Mesenchymal stem cell of Wharton's jelly (primary cell): ENCODE measurements around a stretch of chr9.

DNA sequence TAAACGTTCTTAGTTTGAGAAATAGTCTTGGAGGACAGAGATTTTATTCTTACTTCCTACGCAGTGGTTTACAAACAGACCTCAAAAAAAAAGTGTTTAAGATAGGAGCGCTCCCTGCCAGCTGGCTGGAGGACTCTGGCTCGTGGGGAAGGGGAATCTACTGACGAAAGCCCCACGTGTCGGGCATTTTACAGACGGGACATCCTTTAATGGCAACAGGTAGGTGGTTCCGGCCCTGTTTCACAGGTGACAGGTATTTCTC lies 710 bp downstream of the ZNG1A start:
- CAGE, long polyA plus RNA: no peak

GRCh38 chr9:209233-209891 lies 5.3 kb upstream of the DOCK8 start:
- CAGE, long polyA plus RNA: no peak

- CAGE, long polyA plus RNA: no peak
These were observed 5.1 kb downstream of the DOCK8 start for GRCh38 chr9:219721-220177.

GRCh38 chr9:271909-272686 lies 57.4 kb downstream of the DOCK8 start:
- CAGE, long polyA plus RNA: no peak

- CAGE, long polyA plus RNA: no peak
These were observed 59.5 kb upstream of the KANK1 start for GRCh38 chr9:444875-445508.

GRCh38 chr9:456210-456839 lies 48.2 kb upstream of the KANK1 start:
- CAGE, long polyA plus RNA: no peak

GRCh38 chr9:576625-577382 lies 72.3 kb downstream of the KANK1 start:
- CAGE, long polyA plus RNA: no peak

DNA sequence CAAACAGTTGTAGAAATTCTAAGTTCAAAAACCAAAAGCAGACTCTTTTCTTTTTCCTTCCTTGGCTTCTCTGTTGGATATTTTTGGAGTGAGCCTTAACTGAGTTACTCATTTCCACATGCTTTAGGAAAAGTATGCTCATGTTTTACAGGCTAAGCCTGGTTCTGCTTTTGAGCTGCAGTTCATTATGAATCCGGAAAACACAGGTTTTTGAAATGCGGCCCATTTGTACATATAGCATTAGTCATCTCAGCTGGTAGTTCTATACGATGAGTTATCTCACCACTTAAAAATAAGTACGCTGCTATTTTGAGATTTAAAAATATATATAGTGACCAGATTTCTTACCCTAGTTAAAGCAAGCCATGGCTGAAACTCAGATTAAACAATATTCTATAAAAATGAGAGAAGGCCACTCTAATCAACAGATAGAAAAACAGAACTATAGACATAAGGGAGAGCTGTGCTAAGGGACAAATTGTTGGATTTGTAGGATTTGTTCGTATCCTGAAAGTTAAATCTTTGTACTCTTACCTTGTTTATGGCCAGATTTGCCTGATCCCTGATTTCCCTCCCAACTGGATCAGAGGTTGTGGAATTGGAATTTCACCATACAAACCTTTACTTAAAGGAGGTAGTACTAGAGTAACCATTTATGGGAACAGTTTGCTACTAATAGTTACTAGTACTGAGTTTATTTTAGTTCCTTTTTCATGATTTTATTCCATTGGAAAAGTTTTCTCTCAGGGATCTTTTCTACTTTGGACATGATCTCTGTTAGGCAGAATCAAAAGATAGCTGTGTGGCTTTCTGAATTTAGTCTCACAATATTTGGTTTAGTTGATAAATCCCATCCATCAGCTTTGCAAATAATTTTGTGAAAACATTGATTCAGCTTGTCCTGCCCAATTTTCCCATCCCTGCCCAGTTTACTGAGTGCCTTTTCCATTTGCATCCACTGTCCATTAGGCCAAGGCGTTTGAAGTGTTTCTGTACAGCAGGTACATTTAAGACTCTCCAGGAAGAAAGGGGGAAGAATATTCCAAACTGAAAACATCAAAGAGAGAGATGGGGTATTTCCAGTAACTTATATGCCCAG lies 156.2 kb upstream of the DMRT1 start:
- CAGE, long polyA plus RNA: no peak

GRCh38 chr9:711210-712159 lies 130.0 kb upstream of the DMRT1 start:
- CAGE, long polyA plus RNA: no peak

DNA sequence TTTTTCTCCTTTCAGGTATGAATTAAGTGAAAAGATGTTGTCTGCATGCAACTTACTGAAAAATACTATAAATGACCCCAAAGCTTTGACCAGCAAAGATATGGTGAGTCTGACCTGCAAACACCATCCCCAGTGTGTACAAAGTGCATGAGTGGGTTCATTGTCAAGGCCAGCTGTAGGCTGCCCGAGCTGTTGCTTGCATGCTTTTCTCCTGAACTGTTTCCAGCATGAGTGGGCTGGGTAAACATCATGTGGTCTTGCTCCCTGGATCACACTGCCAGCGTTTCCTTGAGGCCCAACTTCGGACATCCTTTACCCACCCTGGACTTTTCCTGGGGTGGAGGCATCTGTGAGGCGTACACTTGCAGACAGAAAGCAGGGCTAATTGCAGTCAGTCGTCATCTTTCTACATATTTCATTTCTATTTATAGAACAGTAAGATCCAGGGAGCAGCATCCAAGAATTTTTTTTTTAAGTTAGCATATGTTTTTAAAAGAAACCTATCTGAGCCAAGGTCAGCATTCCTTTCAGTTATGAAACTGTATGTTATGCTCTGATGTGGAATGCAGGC lies 106.7 kb upstream of the DMRT1 start:
- CAGE, long polyA plus RNA: no peak

- CAGE, long polyA plus RNA: no peak
These were observed 1.6 kb downstream of the SMARCA2 start for GRCh38 chr9:2016663-2017263.

DNA sequence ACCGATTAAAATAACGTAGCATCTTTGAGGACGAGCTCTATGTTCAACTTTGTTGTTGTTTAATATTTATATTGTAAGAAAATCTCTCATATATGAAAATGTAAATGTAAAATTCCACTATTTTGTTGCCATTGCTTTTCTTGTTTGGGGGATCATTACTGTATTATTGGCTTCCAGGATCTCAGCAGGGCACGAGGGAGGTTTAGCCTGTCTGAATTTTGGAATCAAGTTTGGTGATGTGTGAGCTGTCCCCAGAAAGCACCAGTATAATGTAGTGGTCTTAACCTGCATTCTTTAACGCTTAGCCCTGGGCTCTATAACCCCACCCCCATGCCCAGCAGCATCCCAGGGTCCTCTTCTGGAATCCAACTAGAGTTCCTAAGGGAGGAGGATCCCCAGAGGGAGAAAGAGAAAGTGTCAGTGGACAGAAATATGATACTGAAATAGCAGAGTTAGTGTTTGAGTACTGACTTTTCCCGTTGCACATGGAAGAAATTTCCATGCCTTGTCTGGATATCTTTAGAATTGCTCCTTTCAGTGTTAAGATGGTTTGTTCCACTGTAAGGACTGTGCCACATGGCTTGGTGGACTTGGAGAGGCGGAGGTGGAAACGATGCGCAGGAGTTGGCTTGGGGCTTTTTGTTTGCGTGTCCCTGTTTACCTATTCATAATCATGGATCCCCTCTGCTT lies 142.1 kb downstream of the SMARCA2 start:
- CAGE, long polyA plus RNA: no peak

GRCh38 chr9:2234284-2234658 lies 219.1 kb downstream of the SMARCA2 start:
- CAGE, long polyA plus RNA: no peak

DNA sequence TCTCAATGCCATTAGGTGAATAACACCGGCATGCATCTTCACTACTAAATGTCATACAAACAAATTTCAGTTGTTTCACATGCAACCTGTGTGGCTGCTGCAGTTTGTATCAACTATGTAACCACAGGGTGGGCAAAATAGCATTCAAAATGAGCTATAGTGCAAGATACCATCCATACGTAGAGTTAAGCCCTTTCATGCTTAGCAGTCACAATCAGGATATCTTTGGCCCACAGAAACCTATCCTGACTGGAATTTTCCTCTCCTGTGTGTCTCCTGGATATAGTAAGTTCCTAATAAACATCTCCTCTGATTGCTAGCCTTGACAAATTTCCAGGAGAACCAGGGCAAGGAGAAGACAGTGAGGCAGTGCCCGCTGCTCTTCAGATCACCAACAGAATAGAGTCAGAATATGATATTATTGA lies 1.5 kb upstream of the VLDLR start:
- CAGE, long polyA plus RNA: no peak

DNA sequence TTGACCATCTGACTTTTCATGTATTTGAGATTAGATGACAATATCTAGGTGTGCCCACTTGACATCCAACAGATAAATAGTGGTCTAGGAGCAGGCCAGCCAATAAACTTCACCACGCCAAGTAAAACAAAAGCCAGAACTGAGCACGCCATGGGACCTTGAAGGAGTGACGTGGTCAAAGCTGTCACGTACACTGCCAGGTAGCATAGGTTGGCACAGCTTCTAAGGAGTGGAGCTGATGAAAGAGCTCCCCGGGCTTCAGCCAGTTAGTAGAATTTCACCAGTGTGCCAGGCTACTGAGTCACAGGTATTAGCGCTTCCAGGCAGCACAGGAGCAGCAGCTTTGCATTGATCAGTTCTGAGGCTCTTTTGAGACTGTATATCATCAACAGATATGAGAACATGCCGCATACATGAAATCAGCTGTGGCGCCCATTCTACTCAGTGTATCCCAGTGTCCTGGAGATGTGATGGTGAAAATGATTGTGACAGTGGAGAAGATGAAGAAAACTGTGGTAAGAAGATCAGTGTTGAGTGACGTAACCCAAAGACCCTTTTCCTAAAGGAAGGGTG lies 19.5 kb downstream of the VLDLR start:
- CAGE, long polyA plus RNA: no peak

GRCh38 chr9:2816206-2817282 lies 27.4 kb downstream of the PUM3 start:
- CAGE, long polyA plus RNA: no peak

- CAGE, long polyA plus RNA: no peak
These were observed 91.4 kb downstream of the RFX3 start for GRCh38 chr9:3434115-3435021.

- CAGE, long polyA plus RNA: no peak
These were observed 172.3 kb upstream of the RFX3 start for GRCh38 chr9:3698139-3698448.

GRCh38 chr9:3827019-3827535 lies 301.3 kb upstream of the RFX3 start:
- CAGE, long polyA plus RNA: no peak

GRCh38 chr9:4111302-4111676 lies 188.6 kb downstream of the GLIS3 start:
- CAGE, long polyA plus RNA: no peak